Bronchial epithelial cell (primary cell): ENCODE measurements around the gene SSR1.

DNA sequence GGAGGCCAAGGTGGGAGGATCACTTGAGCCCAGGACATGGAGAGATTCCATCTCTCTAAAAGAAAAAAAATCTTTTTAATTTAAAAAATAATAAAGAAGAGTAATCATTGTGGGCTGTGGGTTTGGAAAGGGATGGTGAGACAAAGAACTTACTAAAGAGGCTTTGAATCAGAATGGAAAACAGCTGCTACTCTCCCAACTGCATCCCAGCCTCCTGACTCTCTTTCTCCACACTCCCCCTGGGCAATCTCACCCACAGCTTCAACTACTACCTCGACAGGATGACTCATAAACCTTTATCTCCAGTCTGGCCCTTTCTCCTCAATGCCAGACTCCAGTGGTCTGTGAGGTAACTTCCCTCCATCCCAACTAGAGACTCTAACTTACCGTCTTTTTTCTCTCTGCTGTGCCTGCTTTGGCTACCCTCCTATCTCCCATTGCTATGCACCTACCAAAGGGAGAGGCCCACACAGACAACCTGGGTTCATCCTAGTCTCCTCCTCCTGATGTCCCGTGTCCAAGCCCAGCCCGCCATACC, 135.3 kb upstream of the RREB1 start:
- RRBS, 2 experiments = no CpG with 5 or more reads among the region's 4 CpGs

GRCh38 chr6:7124873-7125437, 17.2 kb downstream of the RREB1 start:
- RRBS, 2 experiments = no CpG with 5 or more reads among the region's 2 CpGs

GRCh38 chr6:7139013-7139615, 31.4 kb downstream of the RREB1 start:
- RRBS, 2 experiments = no CpG with 5 or more reads among the region's 2 CpGs

GRCh38 chr6:7140500-7141590, 33.1 kb downstream of the RREB1 start:
- RRBS, 2 experiments = 1 to 2% methylated on average over 22 of the region's 74 CpGs

DNA sequence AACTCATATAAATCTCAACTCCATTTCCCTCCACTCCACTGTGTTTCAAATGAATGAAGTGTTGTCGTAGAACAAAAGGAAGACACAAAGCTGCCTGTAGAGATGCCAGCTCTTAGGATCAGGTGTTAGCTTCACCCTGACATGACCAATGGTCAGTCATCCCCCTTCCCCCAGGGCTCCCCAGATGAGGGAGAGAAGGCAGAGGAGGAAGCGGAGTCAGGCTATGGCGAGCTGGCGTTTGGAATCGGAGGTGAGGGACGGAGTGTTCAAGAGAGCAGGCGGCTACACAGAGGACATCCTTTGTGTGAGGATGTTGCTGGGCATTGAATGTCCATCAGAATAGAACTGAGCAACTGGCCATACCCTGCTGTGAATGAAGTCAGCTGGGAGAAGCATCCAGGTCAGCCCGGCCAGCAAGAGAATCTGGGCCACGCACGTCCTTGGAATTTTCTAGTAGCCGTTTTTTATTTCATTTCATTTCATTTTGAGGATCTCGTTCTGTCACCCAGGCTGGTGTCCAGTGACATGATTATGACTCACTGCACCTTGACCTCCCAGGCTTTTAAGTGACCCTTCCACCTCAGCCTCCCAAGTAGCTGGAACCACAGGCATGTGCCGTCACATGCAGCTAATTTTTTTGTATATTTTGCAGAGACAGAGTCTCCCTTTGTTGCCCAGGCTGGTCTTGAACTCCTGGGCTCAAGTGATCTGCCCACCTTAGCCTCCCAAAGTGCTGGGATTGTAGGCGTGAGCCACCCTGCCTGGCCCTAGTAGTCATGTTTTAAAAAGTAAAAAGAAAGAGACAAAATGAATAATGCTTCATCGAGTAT, 97.9 kb downstream of the SSR1 start:
- RRBS, 2 experiments = no CpG with 5 or more reads among the region's 15 CpGs

GRCh38 chr6:7243037-7243518, 69.9 kb downstream of the SSR1 start:
- RRBS, 2 experiments = no CpG with 5 or more reads among the region's 5 CpGs

DNA sequence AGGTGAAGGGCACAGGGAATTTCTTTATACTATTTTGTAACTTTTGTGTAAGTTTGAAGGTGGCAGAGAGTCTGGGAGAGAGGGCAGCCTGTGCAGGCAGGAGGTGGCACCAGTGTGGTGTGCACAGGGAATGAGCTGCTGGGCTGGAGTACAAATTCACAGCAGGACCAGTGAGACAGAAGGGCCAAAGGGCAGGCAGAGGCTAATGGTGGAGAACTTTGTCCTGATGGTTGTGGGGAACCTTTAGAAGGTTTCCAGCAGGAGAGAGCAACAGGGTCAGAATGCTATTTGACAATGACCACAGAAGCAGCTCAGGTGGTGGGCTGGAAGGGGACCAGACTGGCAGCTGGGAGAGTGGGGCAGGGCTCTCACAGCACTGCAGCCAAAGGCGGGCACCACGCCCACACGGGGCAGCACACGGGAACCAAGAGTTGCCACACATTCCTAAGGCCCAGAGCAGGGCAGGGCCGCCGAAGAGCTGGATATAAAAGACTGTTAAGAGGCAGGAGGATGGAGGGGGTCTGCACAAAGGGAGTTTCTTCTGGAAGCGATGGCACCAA, 42.1 kb downstream of the SSR1 start:
- RRBS, 2 experiments = no CpG with 5 or more reads among the region's 7 CpGs

- RRBS, 2 experiments = under 1 to 1% methylated on average over 13 to 14 of the region's 56 CpGs
These were observed at the start of gene SSR1 for GRCh38 chr6:7312869-7313651. Gene SSR1, minus strand, starts transcription at chr6:7313199.

DNA sequence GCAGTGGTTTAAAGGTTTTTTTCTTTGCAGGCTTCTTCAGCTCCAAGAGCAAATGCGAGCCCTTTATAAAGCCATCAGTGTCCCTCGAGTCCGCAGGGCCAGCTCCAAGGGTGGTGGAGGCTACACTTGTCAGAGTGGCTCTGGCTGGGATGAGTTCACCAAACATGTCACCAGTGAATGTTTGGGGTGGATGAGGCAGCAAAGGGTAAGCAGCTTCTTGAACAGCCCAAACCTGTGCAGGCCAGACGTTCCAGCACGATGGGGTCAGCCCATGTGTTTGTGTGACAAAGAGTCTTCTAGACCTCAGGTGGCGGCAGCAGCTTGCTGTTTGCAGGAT, 17.7 kb downstream of the DSP start:
- RRBS, 2 experiments = no CpG with 5 or more reads among the region's 6 CpGs

DNA sequence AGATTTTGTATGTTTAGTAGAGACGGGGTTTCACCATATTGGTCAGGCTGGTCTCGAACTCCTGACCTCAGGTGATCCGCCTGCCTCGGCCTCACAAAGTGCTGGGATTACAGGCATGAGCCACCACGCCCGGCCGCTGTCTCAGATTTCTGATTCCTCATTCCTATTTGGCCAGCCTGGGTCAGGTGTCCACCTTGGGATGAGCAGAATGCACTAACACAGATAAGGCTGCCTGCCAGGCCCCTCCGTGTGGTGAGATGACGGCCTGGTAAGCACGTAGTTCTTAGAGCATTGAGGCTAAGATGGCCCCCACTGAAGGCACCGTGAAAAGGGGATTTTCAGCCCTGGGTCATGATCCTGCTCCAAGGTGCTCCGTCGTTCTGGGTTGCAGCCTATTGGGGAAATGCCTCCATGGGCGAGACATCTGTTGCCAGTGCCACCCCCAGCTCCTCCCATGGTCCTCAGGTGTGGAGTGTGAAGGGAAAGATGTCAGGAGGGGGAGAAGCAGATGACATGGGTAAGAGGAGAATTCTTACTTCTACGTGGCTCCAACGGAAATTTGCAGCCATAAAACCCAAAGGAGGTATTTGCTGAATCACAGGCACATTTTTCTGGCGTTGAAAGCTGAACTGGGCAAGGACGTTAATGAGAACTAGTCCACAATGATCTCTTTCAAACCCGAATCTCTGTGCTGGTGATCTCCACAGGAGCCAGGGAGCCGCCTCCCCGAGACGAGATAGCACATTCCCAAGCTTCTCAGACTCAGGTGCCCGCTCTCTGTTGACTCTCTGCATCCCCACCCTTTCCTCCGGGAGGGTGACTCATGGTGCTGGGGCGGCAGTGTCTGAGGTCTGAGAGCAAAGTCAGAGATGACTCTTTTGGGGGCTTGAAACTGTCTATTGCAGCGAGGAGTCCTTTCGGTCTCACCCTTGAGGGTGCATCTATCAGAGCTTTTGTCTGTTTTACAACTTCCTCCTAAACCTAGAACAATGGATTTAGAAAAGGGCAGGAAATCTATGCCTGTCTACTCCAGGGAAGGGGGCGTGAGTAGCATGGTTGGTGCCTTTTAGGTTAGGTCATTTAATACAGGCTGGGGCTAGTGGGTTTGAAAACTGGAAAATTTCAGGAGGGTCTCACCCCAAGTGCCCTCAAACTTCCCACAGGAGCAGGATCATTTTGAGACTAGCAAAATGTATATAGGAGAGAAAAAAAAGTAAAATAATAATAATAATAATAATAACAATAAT, 33.9 kb upstream of the BMP6 start:
- RRBS, 2 experiments = no CpG with 5 or more reads among the region's 28 CpGs

DNA sequence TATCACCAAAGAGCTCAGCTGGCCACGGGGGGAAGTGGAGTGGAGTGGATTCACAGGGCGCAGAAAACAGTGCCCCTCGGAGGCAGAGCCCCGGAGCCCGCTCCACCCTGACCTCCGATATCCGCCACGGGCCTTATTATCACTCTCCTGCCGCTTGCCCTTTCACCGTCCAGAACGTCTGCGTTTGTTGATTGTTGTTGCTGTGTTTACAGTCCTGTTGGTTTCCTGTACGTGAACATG, 9.1 kb downstream of the BMP6 start:
- RRBS, 2 experiments = no CpG with 5 or more reads among the region's 13 CpGs

- RRBS, 2 experiments = no CpG with 5 or more reads among the region's 9 CpGs
These were observed 18.9 kb downstream of the TXNDC5 start for GRCh38 chr6:7891552-7892135.

GRCh38 chr6:8080318-8080852, 16.2 kb upstream of the BLOC1S5 start:
- RRBS, 2 experiments = no CpG with 5 or more reads among the region's 2 CpGs

DNA sequence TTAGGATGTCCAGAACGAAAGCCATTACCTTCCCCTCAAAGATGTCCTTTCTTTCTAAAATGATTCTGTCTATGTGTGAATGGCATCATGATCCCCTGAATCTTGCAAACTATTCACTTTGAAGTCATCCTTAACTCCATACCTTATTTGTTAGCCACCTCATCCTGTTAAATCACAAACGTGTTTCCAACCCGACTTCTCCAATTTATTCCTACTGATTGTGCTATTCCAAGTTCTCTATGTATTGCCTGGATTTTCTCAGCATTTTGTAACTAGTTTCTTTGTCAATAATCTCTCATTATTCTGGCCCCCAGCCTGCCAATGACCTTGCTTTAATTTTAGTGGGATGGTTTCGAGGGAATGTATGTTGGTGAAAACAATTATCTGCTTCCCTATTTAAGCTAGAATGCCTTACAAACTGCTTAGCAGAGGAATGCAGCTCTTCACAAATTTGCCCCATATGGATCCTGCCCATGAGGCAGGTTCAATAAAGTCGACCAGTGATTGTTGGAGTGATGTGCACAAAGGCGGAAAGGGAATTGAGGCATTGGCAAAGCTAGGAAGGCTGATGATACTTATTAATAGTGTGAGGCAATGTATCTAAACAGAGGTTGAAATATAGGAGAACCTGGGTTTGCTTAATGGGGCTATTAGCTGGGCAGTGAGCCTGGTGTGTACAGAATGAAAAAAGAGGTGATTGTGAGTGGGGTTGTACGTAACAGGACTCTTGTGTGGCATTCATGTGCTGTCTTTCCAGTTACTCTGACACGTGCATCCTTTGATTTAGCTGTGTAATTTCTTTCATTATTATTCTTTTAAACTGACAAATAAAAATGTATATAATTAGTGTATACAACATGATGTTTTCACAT, 220.1 kb upstream of the SLC35B3 start:
- RRBS, 2 experiments = no CpG with 5 or more reads among the region's 8 CpGs

- RRBS, 2 experiments = 90 to 91% methylated on average over 17 of the region's 44 CpGs
These were observed 2.1 kb upstream of the TFAP2A start for GRCh38 chr6:10416763-10417556.

GRCh38 chr6:10660826-10661271, 33.6 kb downstream of the C6orf52 start:
- RRBS, 2 experiments = no CpG with 5 or more reads among the region's 11 CpGs

- RRBS, 2 experiments = no CpG with 5 or more reads among the region's 3 CpGs
These were observed 23.4 kb upstream of the ELOVL2 start for GRCh38 chr6:11067486-11067919.

DNA sequence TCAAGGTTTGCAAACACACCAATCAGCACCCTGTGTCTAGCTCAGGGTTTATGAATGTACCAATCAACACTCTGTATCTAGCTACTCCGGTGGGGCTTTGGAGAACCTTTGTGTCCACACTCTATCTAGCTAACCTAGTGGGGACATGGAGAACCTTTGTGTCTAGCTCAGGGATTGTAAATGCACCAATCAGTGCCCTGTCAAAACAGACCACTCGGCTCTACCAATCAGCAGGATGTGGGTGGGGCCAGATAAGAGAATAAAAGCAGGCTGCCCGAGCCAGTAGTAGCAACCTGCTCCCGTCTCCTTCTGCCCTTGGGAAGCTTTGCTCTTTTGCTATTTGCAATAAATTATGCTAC, 5.8 kb upstream of the SMIM13 start:
- RRBS, 2 experiments = no CpG with 5 or more reads among the region's 4 CpGs

DNA sequence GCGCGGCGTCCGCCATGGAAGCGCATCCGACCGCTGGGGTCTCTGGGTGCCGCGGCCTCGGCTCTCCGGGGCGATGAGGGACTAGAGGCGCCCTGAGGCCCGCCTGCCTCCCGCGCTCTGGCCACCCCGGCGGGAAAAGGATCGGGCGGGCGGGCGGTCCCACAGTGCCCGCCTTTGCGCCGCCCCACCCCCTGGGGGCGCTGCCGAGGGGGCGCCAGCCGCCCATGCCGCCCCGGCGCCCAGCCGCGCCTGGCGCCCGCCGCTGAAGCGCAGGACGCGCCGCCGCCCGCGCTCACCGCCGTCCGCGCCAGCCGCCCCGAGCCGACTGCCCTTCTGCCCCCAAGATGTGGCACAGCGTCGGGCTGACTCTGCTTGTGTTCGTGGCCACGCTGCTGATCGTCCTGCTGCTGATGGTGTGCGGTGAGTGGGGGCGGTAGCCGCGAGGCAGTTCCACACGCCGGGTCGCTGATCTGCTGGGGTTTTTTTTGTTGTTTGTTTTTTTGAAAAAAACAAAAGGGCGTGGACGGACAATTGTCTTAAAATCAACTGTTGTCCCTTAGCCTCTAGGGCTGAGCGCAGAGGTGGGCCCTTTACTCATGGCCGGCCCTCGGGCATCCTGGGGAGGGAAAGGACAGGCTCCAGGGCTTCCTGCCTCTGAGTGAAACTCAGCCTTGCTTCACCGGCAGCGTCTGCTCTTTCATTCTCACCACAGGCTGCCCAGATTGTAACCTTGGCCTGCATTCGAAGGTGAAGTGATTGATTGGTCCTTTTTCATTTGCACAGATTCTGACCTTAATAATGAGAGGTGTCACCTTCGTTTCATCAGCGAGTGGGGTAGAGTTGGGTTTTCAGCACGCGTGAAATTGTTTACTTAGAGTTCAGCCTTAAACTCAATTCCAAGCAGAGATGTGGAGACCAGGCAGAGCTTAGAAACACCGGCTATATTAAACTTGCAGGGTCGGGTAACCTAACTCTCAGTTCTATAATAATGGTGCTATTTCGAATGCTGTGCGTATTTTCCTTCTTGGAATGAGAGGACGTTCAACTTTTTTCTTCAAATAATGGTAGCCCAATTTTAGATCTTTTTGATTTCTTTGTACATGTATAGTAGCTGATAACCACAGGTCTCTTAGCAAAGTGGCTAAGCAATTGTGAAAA, 715 bp downstream of the SMIM13 start:
- RRBS, 2 experiments = under 1 to 1% methylated on average over 10 to 20 of the region's 80 CpGs

GRCh38 chr6:11225797-11226998, 6.3 kb downstream of the NEDD9 start:
- RRBS, 2 experiments = no CpG with 5 or more reads among the region's 6 CpGs